REH cell (cell line): ENCODE measurements around a stretch of chr5.

DNA sequence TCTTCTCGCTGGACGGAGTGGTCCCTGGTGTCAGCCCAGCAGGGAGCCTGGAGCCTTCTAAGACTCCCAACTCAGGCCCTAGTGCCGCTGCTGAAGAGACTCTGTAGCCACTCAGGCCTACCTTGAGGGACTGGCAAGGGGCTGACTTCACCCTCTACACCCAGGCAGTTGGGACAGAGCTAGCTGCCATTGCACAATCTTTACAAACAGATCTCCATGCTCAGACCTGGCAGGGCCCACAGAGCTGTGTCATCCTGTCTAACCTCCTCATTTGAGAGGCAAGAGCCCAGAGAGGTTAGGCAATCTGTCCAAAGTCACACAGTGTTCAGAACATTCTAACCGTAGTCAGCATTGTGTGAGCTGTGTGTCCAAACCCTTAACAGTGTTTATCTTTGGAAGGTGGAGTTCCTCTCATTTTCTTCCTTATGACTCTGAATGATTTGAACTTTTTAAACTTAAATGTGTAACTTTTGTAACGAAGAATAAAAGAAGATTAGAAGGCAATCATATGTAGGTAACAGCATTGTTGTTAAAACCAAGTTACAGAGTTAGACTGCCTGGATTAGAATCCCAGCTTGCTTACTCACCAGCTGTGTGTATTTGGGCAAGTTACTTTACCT lies 4.6 kb upstream of the DUSP1 start:
- PRO-cap = no peak

- PRO-cap = no peak
Observed at GRCh38 chr5:172799860-172800685, 29.1 kb upstream of the DUSP1 start.

- PRO-cap = no peak
Observed at GRCh38 chr5:172830546-172831476, 3.2 kb upstream of the ERGIC1 start.

- PRO-cap = bidirectional peak, plus-strand start at chr5:172850495, minus-strand start at chr5:172850181
Observed at GRCh38 chr5:172850296-172850560, 16.2 kb downstream of the ERGIC1 start.

GRCh38 chr5:172867325-172867793 lies 33.3 kb downstream of the ERGIC1 start:
- PRO-cap = no peak

GRCh38 chr5:172897354-172898188 lies 61.7 kb upstream of the RPL26L1 start:
- PRO-cap = no peak

GRCh38 chr5:172918306-172918743 lies 40.9 kb upstream of the RPL26L1 start:
- PRO-cap = no peak

DNA sequence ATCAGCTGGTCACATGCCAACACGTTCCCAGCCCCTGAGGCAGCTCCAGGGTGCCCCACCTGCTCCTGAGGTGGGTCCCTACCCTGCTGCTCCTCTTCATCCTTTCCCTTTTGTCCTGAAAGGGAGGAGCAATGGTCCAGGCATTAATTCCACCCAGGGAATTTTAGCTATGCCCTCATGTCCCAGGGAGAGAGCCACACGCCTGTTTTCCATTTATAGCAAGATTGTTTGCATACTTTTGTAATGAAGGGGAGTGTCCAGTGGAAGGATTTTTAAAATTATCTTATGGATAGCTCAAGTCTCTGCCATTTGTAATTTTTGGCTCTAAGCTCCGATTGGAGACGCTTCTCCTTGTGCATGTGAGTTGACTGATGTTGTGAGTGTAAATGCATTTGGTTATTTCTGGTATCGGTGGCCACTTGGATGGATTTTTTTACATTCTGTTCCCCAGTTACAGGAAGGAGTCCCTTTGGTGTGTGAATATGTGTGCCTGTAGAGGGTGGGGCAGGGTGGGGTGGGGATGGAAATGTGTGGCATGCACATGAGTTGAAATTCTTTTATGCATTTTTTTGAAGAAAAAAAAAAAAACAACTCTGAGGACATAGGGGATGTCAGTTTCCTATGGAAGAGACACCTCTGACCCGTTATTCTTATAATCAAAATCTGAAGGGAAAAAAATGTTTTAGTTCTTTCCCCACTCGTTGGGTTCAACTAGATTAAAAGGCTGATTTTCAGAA lies 7.1 kb upstream of the RPL26L1 start:
- PRO-cap = no peak

- PRO-cap = no peak
Observed at GRCh38 chr5:173011474-173012168, 28.1 kb downstream of the ATP6V0E1 start.

DNA sequence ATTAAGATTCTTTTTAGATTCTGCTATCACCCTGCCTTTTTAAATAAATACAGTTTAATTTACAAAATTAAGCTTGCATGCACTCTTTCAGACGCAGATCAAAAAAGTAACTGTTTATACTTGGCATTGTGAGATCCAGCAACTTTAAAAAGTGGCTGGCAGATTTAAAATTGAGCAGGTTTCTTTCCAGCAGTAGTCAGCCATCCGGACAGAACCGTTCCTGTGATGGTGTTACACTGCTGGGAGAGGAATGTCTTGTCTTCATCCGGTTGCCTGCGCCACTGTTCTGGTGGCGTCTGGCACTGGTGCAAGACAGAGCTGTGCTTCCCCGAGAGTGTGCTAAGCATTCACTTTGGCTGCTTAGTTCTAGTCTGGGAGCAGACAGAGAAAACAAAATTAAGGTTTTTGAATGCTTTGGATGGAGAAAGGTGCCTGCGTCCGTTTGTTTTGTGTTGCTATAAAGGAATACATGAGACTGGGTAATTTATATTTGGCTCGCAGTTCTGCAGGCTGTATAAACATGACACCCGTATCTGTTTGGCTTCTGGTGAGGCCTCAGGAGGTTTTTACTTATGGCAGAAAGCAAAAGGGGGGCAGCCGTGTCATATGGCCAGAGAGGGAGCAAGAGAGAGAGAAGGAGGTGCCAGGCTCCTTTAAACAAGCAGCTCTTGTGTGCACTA lies 35.5 kb upstream of the CREBRF start:
- PRO-cap = no peak

GRCh38 chr5:173035452-173035793 lies 20.7 kb upstream of the CREBRF start:
- PRO-cap = no peak

GRCh38 chr5:173317975-173318505 lies 10.2 kb downstream of the STC2 start:
- PRO-cap = no peak

- PRO-cap = no peak
Observed at GRCh38 chr5:173408624-173409103, 80.5 kb upstream of the STC2 start.

GRCh38 chr5:173472878-173473781 lies 143.3 kb downstream of the BOD1 start:
- PRO-cap = no peak

GRCh38 chr5:173486396-173486673 lies 130.1 kb downstream of the BOD1 start:
- PRO-cap = no peak

- PRO-cap = no peak
Observed at GRCh38 chr5:173643917-173644426, 27.5 kb upstream of the BOD1 start.

- PRO-cap = bidirectional peak, plus-strand start at chr5:173689794, minus-strand start at chr5:173689739; bidirectional peak, plus-strand start at chr5:173690067, minus-strand start at chr5:173690141
Observed at GRCh38 chr5:173689600-173690422, 73.4 kb upstream of the BOD1 start.

DNA sequence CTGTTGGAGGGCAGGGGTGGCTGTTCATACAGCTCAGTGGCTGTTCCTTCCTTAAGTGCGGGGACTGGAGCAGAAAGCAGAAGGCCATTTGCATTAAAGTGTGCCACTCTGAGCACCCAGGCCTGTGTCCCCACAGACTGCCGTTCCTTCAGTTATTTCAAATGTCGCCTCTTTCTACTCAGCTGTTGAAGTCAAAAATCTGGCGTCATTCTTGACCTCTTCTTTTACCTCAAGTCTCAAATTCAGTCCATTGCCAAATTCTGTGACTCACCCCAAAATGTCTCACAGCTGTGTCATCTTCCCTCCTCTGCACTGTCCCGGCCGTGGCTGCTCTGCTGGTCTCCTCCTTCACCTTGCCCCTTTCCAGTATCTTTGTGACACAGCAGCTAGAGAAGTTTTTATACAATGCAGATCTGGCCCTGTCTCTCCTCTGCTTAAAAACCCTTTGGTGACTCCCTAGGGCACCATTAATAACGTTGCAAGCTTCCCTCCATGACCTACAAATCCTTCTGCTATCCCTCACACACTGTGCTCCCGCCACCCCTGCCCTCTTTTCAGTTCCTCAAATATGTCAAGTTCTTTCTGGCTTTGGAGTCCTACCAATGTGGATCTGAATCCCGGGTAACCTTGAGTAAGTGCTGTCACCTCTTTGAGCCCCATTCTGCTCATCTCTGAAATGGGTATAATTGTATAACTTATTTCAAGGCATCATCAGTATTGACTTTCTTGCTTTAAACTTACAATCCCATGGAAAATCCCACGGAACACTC lies 98.3 kb upstream of the BOD1 start:
- PRO-cap = no peak

DNA sequence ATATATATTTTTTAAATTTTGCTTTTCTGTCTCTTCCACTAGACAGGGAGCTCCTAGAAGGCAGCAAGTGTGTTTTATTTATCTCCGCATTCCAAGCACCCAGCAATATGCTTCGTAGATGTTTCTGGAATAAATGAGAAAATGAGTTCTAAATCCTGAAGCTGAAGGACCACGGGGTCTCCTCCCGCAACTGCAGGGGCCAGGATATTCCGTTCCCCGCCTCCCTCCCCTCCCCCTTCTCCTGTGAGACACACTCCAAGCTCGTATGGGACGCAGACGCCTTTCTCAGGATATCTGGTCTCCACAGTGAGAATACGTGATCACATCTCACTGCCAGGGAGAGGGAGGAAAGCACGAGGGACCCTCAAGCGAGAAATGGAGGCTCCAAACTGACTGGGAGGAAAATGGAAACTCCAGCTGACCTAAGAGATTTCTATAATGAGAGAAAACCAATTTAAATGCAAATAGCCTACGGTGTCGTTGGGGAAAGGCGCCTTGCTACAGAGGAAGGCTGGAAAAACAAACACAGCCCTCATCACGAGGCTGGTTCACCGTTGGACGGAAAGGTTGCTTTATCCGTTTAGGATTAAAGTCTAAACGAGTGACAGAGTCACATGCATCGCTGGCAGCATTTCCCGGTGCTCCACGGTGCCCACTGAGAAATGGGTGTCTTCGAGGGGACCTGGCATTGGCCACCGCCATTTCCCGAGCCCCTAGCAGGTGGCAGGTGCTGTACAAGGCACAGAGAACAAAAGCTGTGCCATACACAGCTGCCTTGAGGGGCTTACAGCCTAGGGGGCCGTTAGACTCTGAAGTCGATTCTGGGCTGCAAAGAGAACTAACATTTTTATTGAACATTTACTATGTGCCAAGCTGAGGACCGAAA lies 117.0 kb upstream of the CPEB4 start:
- PRO-cap = no peak

GRCh38 chr5:173860470-173861042 lies 27.6 kb upstream of the CPEB4 start:
- PRO-cap = no peak